PC-3 (cell line): ENCODE measurements around the genes SLA2 and SRC.

DNA sequence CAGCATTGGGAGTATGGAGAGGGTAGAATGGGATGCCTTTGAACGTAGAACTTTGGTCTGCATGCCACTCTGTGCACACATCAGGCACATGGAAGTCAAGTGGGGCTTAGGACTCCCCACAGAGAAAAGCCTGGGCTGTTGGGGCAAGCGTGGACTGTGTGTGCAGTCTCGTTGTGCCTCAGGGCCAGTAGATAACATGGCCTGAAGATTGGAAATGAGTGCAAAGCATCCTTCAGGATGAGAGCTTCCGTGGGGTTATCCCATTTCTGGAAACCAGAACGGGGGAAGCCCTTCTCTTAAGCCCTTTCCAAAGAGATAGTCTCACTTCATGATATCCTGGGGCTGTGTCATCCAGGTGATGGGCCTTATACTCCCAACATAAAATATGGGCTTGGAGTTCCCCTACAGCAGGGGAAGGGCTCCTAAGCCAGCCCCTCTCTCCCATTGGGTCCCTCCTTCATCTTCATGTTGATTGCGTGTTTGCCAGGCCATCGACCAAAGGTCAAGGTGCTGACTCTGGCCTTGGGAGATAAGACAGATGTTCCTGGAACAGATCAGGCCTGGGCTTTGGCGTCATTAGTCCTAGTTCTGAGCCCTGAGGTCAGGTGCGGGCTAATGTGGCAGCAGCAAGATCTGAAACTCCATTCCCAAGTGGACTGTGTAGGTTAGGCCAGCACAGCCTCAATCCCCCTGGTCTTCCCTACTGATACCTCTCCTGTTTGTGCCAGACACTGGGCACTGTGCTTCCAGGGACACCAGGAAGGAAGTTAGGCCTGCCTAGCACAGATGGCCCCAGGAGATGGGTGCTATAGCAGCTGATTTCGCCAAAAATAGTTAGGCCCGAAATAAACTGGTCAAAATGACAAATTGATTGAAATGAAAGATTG is 28.5 kb downstream of the EPB41L1 start:
- RAMPAGE, long total RNA: no peak

DNA sequence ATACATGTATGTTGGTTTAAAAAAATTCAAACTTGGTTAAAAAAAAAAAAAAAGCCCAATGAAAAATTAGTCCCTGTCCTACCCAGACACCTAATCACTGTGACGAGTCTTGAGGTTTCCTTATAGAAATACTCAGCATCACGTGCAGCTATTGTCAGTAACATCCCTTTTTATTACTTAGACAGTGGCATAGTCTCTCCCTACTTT is 70.9 kb upstream of the MYL9 start:
- RAMPAGE, long total RNA: no peak

DNA sequence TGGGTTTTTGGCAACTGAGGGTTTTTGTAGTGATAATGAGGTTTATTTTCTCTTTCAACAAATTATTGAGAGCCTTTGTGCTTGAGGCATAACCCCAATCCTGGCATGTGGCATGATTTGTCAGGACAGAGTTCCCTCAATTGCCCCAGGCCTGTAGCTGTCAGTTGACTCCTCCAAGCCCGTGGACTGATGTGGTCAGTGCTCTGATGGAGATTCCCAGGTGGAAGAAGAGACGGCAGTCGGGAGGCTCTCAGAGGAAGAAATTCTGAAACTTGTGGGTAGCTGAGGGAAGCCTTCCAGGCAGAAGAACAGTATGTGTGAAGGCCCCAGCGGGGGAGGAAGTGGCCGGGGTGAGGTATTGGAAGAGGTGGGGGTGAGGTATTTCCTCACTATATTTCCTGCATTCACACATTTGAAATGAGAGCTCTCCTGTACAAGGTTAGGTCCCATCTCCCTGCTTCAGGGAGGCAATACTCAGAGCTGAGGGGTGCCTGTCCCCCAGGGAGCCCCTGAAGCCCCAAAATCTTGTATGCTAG is 49.5 kb upstream of the MYL9 start:
- RAMPAGE, long total RNA: no peak

GRCh38 chr20:36571512-36572066 is 1.8 kb upstream of the TGIF2 start:
- RAMPAGE, long total RNA: no peak

DNA sequence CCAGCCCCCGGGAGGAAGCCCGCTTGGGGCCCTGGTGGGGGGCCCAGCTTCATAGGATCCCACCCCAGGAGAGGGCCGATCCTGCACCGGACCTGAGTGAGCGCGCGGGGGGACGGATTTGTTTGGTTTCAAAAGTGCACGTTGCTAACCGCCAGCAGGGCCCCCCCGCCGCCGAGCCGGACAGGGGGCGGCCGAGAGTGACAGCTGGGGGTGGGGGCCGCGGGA is 476 bp downstream of the TGIF2 start:
- RAMPAGE, long total RNA: no peak

GRCh38 chr20:36574186-36574456 is 724 bp downstream of the TGIF2 start:
- RAMPAGE, long total RNA: no peak

DNA sequence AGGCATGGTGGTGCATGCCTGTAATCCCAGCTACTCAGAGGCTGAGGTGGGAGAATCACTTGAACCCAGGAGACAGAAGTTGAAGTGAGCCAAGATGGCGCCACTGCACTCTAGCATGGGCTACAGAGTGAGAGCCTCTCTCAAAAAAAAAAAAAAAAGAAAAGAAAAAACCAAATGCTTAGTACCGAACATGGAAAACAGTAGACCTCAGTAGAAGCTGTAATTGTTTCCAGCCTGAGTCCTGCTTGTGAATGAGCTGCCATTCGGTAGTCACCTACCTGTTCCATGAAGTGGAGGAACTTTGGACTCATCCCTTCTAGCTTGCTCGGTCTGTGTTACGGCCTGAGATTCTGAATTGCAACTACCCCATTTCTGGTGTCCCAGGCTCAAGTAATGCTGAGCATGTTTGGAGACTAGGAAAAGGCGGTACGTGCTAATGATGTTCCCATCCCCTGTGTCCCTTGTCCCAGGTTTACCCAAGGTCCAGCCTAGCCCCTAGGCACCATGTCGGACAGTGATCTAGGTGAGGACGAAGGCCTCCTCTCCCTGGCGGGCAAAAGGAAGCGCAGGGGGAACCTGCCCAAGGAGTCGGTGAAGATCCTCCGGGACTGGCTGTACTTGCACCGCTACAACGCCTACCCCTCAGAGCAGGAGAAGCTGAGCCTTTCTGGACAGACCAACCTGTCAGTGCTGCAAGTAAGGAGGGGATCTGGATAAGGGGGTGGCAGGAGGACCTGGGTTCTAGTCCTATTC is 5.0 kb downstream of the TGIF2 start:
- RAMPAGE, long total RNA: no peak

DNA sequence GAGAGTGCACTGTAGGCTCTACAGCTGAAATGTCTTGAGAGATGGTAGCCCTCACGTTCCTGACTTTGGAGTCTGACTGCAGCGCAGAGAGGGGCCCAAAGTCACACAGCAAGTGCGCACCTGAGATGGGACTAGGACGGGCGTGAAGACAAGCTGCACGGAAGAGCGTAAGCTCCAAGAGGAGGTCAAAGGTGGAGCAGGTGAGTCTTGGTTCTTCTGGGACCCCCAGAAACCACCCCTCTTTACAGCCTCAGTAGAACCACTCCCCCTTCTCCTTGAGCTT is 607 bp downstream of the SLA2 start:
- RAMPAGE, long total RNA: no peak

DNA sequence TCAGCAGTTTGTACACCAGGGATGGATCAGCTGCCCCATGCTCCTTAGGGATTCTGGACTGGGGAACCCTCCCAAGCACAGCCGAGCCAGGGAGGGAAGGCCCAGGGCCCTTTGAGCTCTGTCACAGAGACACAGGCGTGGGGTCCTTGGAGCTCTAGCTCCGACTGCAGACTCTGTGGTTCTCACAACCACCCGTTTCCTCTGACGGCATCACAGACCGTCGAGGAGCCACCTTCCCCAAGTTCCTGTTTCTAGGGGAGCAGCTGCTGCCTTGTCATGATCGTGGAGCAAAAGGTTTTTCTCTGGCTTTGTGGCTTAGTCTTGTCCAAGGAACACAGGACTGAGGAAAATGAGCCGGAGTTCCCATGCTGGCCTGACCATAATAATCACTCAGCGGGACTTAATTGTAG is at the start of gene SLA2:
Gene SLA2 (minus strand): TSS at position 166 of the 410 bp plus-strand sequence.
- RAMPAGE, long total RNA: no peak

DNA sequence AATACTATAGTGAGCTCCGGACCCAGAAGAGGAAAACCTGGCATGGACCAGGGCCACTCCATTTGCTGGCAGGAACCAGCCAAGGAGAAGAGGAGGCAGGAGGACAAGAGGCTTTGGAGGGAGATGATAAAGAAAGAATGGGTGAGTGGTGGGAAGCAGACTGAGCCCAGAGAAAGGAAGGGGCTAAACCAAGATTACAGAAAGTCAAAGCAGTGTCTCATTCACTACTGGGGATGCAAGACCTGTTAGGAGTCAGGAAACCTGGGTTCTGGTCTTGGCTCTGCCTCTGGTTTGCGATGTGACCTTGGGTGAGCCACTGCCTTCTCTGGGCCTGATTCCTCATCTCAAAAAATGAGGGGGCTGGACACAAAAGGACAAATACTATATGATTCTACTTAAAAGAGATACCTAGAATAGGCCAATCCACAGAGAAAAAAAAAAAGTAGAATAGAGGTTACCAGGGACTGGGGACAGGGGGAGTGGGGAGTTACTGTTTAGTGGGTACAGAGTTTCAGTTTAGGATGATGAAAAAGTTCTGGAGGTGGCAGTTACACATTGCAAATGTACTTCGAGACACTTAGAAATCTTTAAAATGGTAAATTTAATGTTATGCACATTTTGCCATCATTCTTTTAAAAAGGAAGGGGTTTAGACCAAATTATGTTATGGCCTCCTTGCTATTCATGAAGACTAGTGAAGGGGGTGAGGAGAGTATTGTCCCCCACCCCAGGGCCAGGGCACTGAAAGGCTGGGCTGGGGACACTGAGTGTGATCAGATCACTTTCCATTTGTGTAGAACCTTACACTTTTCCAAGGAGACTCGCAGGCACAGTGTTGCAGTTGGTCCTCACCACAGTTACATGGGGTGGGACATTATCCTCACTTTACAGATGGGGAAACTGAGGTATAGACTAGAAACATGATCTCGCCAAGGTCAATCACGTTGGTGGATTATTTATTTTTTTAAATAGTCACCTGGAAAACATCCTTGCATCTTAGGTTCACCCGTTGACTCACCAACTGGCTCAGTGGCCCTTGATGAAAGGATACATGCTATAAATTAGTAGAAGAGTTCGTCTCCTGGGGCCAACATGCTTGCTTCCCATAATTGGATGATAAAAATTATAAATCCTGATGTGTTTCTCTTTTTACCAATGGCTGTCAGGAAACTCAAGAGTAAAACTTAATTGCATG is 6.7 kb upstream of the DSN1 start:
- RAMPAGE, long total RNA: no peak

GRCh38 chr20:36814995-36815853 is 41.7 kb upstream of the DSN1 start:
- RAMPAGE, long total RNA: no peak

GRCh38 chr20:36896740-36897475 is 21.0 kb downstream of the TLDC2 start:
- RAMPAGE, long total RNA: no peak

DNA sequence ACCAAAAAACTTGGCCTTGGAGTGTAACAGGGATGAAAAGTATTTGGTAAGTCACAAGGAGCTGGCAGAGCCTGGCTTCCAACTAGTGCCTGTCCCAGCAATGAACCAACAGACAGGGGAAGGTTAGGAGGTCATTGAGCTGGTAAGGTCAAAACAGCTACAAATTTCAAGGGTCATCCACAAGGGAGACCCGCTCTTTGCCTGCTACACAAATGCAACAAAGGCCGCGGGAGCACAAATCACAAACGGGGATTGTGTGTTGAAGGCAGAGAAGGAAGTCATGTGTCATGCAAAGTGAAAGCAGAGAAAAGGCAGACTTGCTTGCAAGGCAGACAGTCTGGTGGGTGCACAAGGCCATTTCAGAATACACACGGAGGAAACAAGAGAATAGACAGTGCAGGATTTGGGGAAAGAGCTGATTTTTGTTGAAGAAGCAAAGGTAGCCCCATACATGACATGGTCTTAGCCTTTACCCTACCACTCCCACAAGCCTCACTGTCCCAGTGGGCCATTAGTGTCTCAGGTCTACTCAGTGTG is 18.0 kb upstream of the SAMHD1 start:
- RAMPAGE, long total RNA: no peak

GRCh38 chr20:37044032-37044419 is 51.8 kb downstream of the RBL1 start:
- RAMPAGE, long total RNA: no peak

DNA sequence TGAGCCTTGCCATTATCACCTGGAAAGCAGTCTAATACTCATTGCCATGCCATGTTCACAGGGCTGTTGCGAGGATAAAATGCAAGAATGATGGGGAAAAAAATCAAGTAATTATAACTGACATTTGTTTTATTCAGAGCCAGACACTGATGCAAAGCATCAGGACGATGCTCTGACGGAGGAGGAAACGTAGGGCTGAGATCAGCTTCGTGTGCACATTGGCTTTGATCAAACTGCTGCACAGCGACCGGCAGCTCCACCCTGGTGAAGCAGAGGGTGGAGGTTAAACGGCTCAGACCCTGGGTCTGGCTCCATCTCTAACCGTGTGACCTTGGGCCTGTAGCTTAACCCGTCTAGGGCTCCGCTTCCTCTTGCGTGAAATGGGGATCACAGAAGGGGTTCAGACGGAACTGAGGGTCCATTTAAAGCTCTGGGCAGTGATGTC is 796 bp downstream of the RBL1 start:
- RAMPAGE, long total RNA: no peak

- RAMPAGE, long total RNA: no peak
These were observed 38.5 kb downstream of the GHRH start for GRCh38 chr20:37223070-37223471.

DNA sequence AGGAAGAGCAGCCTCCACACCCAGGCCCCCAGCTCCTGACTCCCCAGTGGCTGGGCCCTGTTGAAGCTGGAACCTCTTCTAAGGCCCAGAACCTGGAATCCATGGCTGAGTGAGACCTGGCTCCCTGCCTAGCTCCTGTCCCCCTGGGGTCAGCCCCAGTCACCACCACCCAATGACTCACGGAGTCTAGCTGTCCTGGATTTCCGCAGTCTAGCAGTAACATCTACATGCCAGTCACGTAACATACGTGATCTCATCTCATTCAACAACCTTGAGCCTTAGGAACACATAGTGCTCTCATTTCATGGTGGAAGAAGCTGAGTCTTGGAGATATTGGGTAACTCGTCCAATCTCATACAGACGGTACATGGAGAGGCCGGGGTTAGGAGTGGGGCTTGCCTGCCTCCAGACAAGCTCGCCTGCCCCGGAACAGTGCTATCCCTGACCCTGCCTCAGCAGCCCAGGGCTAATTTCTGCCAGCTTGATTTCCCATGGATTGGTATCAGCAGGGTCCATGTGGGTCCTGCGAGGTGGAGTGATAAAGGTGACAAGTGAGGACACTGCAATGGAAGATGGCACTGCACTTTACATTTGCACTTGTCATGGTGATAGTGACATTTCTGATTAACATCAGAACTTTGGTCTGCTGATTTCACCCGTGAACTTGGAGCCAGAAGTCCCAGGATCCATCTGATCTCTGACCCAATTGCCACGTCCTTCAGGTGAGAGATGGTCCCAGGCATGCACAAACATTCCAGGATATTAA is 9.5 kb upstream of the GHRH start:
- RAMPAGE, long total RNA: no peak

GRCh38 chr20:37276888-37277576 is 12.4 kb upstream of the MANBAL start:
- RAMPAGE, long total RNA: no peak

- RAMPAGE, long total RNA: no peak
These were observed 19.2 kb downstream of the MANBAL start for GRCh38 chr20:37308585-37309152.

GRCh38 chr20:37345522-37346507 is at the start of gene SRC:
Gene SRC, plus strand, starts transcription at chr20:37346140.
- RAMPAGE, long total RNA: no peak